ENCODE data around the genes FAM184B and DHX15.

DNA sequence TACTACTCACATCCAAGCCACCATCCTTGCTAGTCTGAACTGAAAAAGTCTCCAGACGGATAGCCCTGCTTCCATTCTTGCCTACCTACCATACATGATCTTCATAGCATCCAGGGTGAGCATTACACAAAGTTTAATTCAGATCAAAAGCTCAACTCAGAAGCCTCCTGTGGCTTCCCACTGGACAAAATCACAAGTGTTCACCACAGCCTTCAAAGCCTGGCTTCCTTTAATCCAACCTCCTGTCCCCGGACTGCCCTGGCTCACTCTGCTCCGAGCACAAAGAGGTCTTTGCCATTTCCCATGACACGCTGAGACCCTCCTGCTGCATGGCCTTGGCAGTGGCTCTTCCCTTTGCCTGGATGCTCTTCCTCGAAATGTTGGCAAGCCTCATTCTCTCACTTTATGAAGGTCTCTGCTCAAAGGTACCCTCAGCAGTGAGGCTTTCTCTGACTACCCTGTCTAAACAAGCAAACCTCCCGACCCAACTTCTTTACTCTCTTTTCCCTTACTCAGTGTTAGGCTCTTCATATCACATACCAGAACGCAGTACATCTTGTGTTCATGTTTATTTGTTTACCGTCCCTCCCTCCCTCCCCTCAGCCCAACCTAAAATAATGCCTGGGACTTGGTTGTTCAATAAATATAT is 41.0 kb downstream of the LDB2 start:
- PRO-cap, result no peak
CAGE:
- cytosol, long polyA minus RNA, result no peak
- cytosol, long polyA plus RNA, result no peak
- long polyA plus RNA, result no peak
- nucleus, long polyA minus RNA, result start-site peak on the minus strand centred at position 586 of the sequence, 9 bp wide, 374 reads
- nucleus, long polyA plus RNA, result no peak

DNA sequence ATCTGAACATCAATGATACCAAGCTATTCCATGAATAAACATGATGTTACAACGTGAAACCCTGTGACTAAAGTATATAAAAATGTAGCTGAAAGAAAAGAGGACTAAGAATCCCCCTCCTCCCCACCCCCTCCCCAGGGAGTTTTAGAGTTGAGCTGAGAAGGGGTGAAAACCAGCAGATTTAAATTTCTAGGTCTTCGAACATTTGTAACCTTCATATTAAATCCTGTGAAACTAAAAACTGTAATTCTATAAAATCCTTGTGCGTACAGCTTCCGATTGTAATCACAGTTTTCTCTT is 5.1 kb downstream of the LDB2 start:
- PRO-cap, result unidirectional peak, plus-strand start at position 147 of the sequence
CAGE:
- cytosol, long polyA minus RNA, result no peak
- cytosol, long polyA plus RNA, result no peak
- long polyA plus RNA, result no peak
- nucleus, long polyA minus RNA, result no peak
- nucleus, long polyA plus RNA, result no peak

DNA sequence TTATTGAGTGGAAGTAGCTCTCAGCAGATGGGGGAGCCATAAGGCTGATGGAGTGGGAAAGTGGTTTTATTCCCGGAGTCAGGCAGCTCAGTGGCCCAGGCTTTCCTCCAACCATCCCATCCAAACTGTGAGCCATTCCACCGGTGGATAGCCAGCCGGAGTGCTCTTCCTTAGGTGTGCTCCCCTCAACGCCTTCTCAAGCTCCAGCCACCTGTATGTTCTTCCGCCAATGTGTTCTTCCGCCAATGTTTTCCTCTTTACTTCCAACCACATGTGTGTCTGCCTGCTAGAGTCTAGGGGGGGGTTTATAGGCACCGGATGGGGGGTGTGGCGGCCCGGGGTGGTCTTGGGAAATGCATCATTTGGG is 74.7 kb downstream of the QDPR start:
- PRO-cap, result no peak
CAGE:
- cytosol, long polyA minus RNA, result no peak
- cytosol, long polyA plus RNA, result no peak
- long polyA plus RNA, result no peak
- nucleus, long polyA minus RNA, result no peak
- nucleus, long polyA plus RNA, result no peak

DNA sequence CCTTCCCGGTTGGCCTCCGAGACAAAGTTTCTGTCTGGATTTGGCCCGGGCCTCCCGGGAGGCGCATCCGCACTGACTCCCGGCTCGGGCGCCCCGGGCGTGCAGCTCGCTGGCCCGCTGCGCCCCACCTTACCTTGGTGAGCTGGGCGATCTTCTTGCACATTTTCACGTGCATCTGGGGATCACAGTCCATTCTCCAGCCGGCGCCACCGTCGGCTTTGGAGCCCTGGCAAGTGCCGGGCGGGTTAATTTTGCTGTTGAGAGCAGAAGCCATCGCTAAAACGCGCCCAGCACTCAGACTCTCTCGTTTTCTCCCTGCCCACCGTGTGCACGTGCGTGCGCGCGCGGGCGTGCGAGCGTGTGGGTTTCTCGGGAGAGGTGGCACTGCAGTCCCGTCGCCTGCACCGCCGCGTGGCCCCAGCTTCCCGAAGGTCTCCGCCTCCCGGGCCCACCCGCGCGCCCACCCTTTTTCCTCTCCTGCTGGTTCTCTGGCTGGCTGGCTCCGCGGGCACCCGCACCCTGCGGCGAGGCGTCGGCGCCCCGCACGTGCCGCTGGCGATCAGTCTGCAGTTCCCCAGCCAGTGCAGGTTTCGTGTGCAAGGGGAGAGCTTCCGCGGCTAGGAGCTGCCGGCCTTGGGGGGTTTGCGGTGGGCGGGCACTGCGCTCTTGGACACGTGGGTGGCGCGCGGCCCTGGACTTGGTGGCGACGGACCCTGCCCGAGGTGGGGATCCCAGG is at the start of gene FAM184B:
Gene FAM184B (minus strand): TSS at position 596 of the 736 bp plus-strand sequence.
- PRO-cap, result no peak
CAGE:
- cytosol, long polyA minus RNA, result no peak
- cytosol, long polyA plus RNA, result no peak
- long polyA plus RNA, result no peak
- nucleus, long polyA minus RNA, result no peak
- nucleus, long polyA plus RNA, result no peak

GRCh38 chr4:17781762-17782005 is 263 bp upstream of the FAM184B start:
- PRO-cap, result no peak
CAGE:
- cytosol, long polyA minus RNA, result no peak
- cytosol, long polyA plus RNA, result no peak
- long polyA plus RNA, result no peak
- nucleus, long polyA minus RNA, result no peak
- nucleus, long polyA plus RNA, result no peak

DNA sequence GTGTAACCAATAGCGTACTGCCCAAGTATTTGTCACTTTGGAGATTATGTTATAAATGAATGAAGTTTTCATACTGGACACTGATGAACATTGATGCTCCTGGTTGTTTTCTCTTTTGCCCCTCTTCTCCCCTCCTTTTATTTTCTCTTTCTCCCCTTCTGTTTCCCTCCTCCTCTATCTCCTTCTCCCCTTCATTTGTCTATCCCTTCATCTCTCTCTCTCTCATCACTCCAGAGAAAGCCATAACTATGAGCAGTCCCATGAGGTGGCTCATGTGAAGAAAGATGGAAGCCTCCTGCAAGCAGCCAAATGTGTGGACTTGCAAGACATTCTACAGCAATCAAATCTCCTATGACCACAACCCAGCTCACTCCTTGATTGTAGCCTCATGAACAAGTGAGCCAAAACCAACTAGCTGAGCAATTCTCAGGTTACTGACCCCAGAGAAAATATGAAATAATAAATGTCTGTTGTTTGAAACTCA is 104.2 kb downstream of the NCAPG start:
- PRO-cap, result no peak
CAGE:
- cytosol, long polyA minus RNA, result no peak
- cytosol, long polyA plus RNA, result no peak
- long polyA plus RNA, result no peak
- nucleus, long polyA minus RNA, result no peak
- nucleus, long polyA plus RNA, result no peak

DNA sequence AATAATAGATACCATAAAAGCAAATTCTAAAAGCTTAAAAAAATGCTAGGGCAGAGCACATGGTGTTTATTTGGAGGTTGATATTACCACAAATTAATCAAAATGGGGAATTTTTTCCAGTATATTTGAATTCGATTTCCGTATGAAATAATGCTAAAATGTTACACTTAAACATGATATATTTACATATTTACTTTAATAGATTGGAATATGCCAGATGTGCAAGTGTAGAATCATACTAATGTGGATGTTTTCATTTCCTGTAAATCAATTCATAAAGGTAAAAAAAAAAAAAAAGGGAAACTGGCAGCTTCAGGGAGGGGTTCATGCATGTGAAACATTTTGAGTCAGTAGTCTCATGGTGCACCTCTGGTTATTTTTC is 310.0 kb upstream of the SLIT2 start:
- PRO-cap, result no peak
CAGE:
- cytosol, long polyA minus RNA, result no peak
- cytosol, long polyA plus RNA, result no peak
- long polyA plus RNA, result no peak
- nucleus, long polyA minus RNA, result no peak
- nucleus, long polyA plus RNA, result no peak

DNA sequence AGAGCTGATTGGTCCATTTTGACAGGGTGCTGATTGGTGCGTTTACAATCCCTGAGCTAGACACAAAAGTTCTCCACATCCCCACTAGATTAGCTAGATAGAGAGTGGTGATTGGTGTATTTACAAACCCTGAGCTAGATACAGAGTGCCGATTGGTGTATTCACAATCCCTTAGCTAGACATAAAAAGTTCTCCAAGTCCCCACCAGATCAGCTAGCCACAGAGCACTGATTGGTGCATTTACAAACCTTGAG is 73.2 kb upstream of the SLIT2 start:
- PRO-cap, result no peak
CAGE:
- cytosol, long polyA minus RNA, result no peak
- cytosol, long polyA plus RNA, result no peak
- long polyA plus RNA, result no peak
- nucleus, long polyA minus RNA, result no peak
- nucleus, long polyA plus RNA, result no peak

- PRO-cap, result no peak
CAGE:
- cytosol, long polyA minus RNA, result no peak
- cytosol, long polyA plus RNA, result no peak
- long polyA plus RNA, result no peak
- nucleus, long polyA minus RNA, result no peak
- nucleus, long polyA plus RNA, result no peak
Observed at GRCh38 chr4:22500935-22501324, 14.9 kb downstream of the ADGRA3 start.

- PRO-cap, result no peak
CAGE:
- cytosol, long polyA minus RNA, result no peak
- cytosol, long polyA plus RNA, result no peak
- long polyA plus RNA, result no peak
- nucleus, long polyA minus RNA, result no peak
- nucleus, long polyA plus RNA, result no peak
Observed at GRCh38 chr4:22997219-22997869, 481.5 kb upstream of the ADGRA3 start.

DNA sequence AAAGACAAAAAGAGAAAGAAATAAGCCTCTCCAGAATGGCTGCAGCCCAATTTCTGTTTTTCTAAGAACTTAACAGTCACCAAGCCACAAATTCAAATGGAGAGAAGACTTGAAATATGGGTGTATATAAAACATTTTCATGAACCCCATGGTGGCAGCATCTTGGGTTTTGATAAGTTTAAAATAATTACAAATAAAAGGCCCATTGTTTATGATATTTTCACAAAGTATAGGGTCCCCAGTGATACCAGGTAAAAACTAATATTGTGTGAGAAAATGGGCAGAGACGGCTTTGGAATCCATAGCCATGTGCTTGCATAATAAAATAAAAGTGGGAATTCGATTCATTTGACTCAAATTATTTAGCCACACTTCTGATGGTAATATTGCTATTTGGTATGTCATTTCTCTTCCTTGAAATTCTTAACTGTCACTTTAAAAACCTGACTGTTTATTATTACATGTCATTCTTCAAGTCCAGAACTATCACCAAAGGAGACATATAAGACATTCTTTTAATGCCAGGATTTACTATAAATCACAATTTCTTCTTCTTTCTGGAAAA is 602.4 kb upstream of the ADGRA3 start:
- PRO-cap, result no peak
CAGE:
- cytosol, long polyA minus RNA, result no peak
- cytosol, long polyA plus RNA, result no peak
- long polyA plus RNA, result no peak
- nucleus, long polyA minus RNA, result no peak
- nucleus, long polyA plus RNA, result no peak

- PRO-cap, result no peak
CAGE:
- cytosol, long polyA minus RNA, result no peak
- cytosol, long polyA plus RNA, result no peak
- long polyA plus RNA, result no peak
- nucleus, long polyA minus RNA, result no peak
- nucleus, long polyA plus RNA, result no peak
Observed at GRCh38 chr4:23795340-23796081, 94.3 kb downstream of the PPARGC1A start.

GRCh38 chr4:23831530-23832155 is 58.2 kb downstream of the PPARGC1A start:
- PRO-cap, result no peak
CAGE:
- cytosol, long polyA minus RNA, result no peak
- cytosol, long polyA plus RNA, result no peak
- long polyA plus RNA, result no peak
- nucleus, long polyA minus RNA, result no peak
- nucleus, long polyA plus RNA, result no peak

- PRO-cap, result no peak
CAGE:
- cytosol, long polyA minus RNA, result no peak
- cytosol, long polyA plus RNA, result no peak
- long polyA plus RNA, result no peak
- nucleus, long polyA minus RNA, result no peak
- nucleus, long polyA plus RNA, result no peak
Observed at GRCh38 chr4:23883024-23883712, 6.7 kb downstream of the PPARGC1A start.

DNA sequence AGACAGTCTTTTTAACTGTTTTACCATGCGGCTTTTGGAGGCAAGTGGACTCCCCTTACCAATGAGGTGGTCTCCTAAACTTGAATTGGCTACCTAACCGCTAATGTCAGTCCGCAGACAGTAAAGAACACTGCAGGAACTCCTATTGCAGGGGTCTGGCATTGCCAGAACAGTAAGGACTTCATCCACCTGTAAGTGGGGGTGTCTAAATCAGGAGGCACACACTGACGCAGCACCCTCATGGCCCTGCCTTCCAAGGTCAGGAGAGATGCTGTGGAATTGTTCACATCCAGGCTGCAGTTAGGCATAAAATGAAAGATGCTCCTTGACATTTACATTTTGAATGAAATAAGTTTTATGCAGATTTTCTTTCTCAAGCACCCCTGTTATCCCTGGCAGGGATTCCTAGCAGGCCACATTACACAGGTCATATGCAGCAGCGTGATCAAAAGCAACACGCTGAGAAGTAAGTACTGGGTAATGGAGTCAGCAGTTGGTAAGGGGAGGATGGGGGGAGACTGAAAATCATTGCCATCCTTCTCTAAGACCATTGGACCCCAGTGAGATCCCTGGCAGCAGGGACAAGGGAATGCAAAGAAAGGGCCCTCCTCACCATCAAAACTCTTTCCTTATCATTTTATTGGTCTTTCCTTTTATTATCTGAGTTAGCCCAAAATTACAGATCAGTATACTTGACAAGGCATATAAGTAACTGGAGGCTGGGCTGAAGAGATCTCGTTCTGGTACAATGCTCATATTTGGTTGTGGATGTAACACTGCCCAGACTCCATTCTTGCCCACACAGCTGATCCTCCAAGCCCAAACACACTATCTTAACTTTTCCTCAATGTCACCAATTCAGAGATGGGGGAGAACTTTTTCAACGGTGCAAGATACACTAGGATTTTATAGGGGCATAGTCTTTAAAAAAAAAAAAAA is 3.6 kb downstream of the PPARGC1A start:
- PRO-cap, result no peak
CAGE:
- cytosol, long polyA minus RNA, result no peak
- cytosol, long polyA plus RNA, result no peak
- long polyA plus RNA, result no peak
- nucleus, long polyA minus RNA, result no peak
- nucleus, long polyA plus RNA, result no peak

DNA sequence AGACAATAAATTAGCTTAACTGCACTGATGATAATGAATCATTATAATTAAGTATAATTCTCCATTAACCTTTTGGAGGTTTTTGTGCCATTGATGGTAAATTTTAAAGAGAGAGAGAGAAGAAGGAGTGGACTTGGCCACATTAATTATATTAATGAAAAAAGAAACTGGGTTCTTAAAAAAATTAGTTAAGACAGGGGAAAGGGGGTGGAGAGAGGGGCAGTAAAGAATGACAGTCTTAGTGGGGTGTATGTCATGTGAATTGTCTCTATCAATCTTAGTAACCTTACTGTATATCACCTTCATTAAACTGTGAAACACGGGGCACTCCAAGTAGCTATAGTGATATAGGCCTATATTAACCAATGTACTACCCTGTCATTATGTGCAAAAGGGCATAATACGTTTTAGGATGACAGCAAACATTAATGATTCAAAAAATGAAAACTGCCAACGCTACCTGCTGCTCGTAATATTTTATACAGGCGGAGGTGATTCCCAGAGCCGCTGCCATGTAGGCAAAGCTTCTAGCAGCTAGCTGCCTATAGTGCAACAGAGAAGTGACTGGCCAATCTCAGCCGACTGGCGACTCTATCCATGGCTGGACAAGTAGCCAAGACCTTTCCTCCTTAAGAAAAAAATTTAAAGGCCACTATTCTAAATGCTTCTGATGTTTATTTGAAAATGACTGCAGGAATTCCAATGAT is 2.0 kb downstream of the PPARGC1A start:
- PRO-cap, result no peak
CAGE:
- cytosol, long polyA minus RNA, result no peak
- cytosol, long polyA plus RNA, result no peak
- long polyA plus RNA, result no peak
- nucleus, long polyA minus RNA, result no peak
- nucleus, long polyA plus RNA, result no peak

DNA sequence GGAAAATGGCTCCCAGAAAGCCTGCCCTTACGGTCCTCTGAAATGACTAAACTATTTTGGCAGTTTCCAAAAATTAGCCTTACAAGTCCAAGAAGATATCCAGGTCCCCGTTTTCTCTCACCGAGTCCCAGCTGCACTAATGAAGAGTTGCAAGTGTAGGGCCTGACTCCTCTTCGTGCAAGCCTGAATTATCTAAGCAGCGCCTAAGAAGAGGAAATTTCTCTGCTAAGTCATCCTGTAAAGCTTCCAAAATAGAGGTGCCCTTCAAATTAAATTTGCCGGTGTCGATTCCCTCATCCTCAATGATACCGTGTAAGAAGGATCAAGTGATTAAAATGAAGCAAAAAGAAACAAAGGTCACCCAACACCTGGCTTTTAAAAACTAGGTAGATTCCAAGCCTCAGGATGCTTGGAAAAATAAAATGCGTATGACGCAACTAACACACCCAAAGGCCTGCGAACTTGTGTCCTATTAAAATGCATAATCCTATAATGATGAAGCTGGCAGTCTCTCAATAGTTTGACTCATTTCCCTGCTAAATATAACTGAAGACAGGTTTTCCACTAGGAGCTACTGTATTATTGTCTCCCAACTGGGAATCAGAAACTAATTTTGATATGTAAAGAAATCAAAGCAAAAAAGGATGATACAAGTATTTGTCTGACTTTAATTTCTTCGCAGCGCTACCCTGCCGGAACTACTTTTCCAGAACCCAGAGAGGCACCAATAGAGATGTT is 263.3 kb downstream of the DHX15 start:
- PRO-cap, result no peak
CAGE:
- cytosol, long polyA minus RNA, result no peak
- cytosol, long polyA plus RNA, result no peak
- long polyA plus RNA, result no peak
- nucleus, long polyA minus RNA, result no peak
- nucleus, long polyA plus RNA, result no peak

GRCh38 chr4:24584309-24584828 is at the start of gene DHX15:
TSS of gene DHX15 (minus strand) at chr4:24584554.
- PRO-cap, result bidirectional peak, plus-strand start at chr4:24584710, minus-strand start at chr4:24584530
CAGE:
- cytosol, long polyA minus RNA, result start-site peak on the minus strand at chr4:24584488-24584540, 872 reads
- cytosol, long polyA plus RNA, result start-site peak on the minus strand at chr4:24584474-24584535, 1,243 and 984 reads in 2 replicates
- long polyA plus RNA, result start-site peak on the minus strand at chr4:24584474-24584545, 405 and 874 reads in 2 replicates
- nucleus, long polyA minus RNA, result start-site peak on the minus strand at chr4:24584474-24584542, 2,141 reads
- nucleus, long polyA plus RNA, result start-site peak on the minus strand at chr4:24584474-24584542, 1,474 and 2,795 reads in 2 replicates

DNA sequence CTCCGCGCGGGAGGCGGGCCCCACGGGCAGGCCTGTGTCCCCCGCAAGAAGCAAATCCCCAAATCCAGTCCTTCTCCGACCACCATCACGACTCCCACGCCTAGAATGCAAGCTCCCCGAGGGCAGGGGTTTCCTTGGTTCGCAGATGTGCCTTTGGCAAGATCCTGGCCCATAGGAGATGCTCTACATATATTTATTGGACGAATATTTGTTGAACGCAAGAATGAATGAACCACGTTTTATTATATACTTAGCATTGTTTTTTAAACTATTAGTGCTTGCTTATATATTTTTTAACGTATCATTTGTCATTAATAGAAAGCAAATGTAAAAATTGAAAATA is 360 bp upstream of the CCDC149 start:
- PRO-cap, result no peak
CAGE:
- cytosol, long polyA minus RNA, result no peak
- cytosol, long polyA plus RNA, result no peak
- long polyA plus RNA, result no peak
- nucleus, long polyA minus RNA, result no peak
- nucleus, long polyA plus RNA, result no peak

DNA sequence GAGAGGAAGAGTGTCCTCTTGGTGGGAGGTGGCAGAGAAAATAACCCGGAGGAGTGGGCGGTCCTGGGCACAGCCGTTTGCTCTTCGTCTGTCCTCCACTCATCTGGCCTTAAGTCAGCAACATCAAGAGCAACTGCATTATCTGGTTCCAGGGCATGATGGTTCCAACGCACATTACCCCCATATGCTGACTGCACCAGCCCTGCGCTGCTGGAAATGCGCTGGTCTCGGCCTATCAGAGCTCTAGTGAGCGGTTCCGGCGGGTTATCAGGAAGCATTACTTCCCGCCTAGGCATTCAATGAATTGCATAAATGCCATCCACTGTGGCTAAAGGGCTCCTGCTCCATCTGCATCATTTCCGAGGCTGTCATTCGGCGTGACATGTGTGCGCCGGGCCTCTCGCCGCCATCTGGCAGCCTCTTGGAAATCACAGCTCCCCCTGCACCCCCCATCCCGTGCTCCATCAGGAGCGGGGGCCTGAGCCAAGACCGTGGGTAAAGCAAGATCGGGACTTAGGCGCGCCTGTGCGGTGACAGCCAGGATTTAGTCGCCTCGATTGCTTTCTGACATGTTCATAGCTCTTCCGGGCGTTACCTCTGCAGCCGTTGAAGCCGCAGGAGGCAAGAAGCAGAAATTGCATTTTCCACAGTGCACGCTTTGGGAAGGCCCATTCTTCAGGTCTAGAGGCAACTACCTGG is 64.4 kb downstream of the SEPSECS start:
- PRO-cap, result no peak
CAGE:
- cytosol, long polyA minus RNA, result no peak
- cytosol, long polyA plus RNA, result no peak
- long polyA plus RNA, result no peak
- nucleus, long polyA minus RNA, result no peak
- nucleus, long polyA plus RNA, result no peak